ENCODE measurements around the genes KDM6A, ZNF674 and RP2.

- PRO-cap, 2 experiments = no peak in any of the 2 experiments
Measured at GRCh38 chrX:41917442-41917881, 5.9 kb downstream of the CASK start.

GRCh38 chrX:42027514-42028183 lies 104.3 kb upstream of the CASK start:
- PRO-cap, 2 experiments = peak in 2 of 2 experiments; most common minus-strand start chrX:42027787 (in 2)

DNA sequence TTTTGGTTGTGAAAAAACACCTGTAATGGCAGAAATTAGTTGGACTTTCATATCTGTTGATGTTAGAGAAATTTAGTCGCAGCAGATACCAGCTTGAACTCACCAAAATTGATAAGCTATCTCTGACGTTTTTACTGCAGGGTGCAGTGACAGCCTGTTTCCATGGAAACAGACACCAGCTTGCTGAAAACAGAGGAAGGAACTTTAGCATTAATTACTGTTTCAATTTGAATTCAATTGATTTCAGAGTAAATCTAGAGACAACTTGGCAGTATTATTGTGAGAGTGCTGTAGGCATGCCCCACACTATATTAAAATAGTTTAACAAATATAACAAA lies 246.5 kb downstream of the PPP1R2C start:
- PRO-cap, 2 experiments = no peak in any of the 2 experiments

DNA sequence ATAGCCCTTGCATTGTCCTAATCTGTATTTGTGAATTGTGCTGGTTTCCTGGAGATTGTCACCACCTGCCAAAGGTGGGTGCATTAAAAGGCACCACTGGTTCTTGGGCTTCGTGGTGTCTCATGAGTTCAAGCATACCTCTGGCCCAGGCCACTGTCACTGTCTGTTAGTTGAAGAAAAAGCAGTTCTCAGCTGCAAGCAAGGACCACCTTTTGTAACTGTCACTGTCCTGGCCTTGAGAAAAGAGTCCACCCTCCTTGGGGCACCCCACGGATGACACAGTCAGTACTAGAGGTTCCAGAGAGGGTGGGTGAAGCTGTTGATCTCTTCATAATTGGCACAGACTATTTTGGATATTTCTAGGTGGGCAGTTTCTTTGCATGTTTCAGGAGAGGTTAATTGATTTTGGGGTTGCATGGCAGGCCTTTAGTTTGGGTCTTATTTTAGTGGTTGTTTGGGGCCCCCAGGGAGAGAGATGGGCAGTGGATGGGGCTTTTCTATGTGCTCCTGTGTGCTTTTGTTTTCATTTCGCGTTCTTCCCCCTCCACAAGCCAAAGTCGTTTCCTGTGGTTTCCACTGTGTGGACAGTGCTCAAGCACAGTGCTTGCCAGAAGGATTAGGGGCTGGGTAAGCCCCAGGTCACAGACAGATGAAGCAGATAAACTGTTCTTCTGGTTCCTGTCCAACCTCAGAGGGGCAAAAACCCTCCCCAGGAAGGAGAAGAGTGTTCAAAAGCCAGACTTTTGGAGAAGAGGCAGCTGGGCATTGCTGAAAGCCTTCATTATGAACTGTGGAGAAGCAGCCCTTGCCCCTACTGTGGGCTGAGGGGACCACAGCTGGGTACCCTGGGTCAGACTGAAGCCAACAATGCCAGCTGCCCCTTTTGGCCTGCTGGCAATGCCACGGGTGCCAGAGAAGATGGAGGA lies 156.3 kb upstream of the PPP1R2C start:
- PRO-cap, 2 experiments = no peak in any of the 2 experiments

GRCh38 chrX:43660910-43662086 lies 5.2 kb downstream of the MAOA start:
- PRO-cap, 2 experiments = no peak in any of the 2 experiments

- PRO-cap, 2 experiments = no peak in any of the 2 experiments
Measured at GRCh38 chrX:43693494-43693879, 37.4 kb downstream of the MAOA start.

- PRO-cap, 2 experiments = no peak in any of the 2 experiments
Measured at GRCh38 chrX:44651499-44651773, 108.8 kb upstream of the FUNDC1 start.

DNA sequence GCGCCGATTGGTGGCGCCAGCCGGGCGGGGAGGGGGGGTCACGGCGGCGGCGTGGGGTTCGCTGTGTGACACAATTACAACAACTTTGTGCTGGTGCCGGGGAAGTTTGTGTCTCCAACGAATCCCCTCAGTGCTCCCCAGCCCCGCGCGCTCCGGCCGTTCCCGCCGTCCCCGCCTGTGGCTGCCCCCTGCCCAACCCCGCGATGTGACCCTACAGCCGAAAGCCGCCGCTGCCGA lies at the start of gene KDM6A:
Gene KDM6A, plus strand, starts transcription at position 77 of the 237 bp plus-strand sequence.
- PRO-cap, 2 experiments = peak in 2 of 2 experiments; most common plus-strand start position 117 of the sequence (in 2)

DNA sequence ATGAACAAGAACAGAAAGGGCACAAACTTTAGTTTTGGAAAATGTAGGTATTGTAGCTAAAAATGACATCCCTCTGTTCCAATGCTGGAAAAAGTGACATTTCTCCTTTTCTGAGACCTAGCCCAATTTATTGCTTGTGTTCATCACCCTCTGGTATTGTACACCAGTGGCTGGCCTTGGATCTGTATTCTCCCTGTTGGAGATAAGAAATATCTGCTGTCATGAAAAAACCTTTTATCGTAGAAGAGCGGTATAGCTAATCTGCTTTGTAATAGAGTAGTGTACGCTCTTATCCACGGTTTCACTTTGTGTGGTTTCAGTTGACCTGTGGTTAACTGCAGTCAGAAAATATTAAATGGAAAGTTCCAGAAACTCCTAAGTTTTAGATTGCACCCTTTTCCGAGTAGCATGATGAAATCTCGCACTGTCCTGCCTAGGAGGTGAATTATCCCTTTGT lies 42.3 kb downstream of the KDM6A start:
- PRO-cap, 2 experiments = no peak in any of the 2 experiments

- PRO-cap, 2 experiments = no peak in any of the 2 experiments
Measured at GRCh38 chrX:45064563-45065815, 135.7 kb downstream of the DIPK2B start.

GRCh38 chrX:45801511-45801956 lies 600.9 kb upstream of the DIPK2B start:
- PRO-cap, 2 experiments = no peak in any of the 2 experiments

DNA sequence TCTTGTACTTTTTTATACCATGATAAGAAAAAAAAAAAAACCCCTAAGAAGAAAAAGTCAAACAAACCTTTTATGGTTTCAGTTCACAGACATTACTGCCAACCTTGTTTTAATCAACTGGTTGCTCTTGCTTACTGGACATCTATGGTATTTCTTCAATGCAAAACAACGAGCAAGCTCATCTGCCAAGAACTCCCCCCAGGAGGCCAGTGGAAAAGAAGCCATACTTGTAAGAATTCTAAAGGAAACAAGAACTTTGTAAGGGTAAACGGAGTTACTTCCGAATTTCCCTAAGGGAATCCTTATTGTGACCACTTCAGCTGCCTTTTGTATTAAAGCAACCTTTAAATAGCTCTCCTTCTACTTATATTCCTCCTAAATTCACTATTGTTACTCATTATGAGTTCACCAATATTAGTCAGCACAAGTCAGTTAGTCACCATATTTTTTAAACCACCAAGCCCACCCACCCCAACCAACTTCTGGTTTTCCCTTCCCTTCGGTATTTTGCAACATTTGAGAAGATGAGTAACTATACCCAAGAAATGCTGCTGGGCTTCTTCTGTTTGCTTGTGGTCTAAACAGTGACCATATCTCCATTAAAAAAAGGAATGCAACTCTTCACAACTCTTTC lies 602.8 kb upstream of the DIPK2B start:
- PRO-cap, 2 experiments = no peak in any of the 2 experiments

- PRO-cap, 2 experiments = no peak in any of the 2 experiments
Measured at GRCh38 chrX:45809869-45810211, 609.2 kb upstream of the DIPK2B start.

DNA sequence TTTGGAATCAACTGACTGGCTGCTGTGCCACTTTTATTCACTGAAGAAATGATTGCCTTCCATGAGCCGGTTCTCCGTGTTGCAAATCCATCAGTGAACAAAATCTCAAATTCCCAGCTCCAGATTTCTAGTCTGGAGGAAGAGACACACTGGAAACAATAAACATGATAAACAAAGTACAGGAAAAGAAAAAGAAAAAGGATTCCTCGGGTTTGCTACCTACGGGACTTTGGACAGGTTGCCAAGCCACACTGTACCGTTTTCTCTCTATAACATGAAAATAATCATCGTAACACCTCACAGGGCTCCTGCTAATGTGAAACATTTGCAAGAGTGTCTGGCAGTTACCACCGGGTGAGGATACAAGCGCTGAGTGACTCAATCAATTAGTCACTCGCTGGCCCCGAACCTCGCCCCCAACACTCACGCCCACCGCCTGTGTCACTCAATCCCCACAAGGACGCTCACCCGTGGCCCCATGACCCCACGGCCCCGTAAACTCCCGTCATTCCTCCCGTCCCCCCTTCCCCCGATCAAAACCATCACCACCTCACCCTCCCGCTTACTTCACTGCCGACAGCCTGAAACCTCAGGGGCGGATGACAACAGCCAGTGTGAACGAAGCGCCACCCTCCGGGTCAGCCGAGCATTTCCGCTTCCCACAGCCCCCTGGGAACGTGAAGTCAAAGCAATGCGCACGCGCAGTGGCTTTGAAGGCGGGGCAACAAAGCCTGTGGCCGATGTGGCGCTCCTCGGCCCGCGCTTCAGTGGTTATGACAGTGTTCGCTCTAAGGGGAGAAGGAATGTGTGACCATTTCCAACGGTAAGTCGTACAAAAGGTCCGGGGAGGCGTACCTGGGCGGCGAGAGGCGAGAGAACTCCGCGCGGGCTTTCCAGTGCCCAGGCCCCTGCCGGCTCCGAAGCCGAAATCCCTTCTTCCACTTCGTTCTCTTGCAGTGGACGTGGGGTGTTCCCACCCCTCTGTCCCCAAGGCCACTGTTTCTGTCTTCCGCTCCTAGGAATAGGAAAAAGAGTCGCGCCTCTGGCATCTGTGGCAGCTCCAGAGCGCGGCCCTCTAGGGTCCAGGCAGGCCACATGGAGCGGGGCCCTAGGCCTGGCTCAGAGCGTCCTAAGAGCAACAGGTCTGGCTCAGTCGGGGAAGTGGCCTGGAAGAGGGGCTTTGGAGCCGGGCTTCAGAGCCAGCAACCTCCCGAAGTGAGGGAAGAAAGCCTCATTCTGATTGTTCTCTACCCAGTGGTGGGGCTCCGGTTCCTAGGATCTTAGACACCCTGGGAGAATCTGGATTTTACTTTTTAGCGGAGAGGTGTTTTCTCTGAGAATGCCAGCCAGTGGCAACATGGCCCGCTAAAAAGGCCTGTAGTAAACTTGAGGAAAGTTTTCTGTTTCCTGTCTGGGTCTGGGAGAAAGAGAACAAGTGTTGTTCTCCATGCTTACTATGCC lies at the start of gene ZNF674:
Gene ZNF674, minus strand, starts transcription at position 617 of the 1,461 bp plus-strand sequence.
- PRO-cap, 2 experiments = peak in 2 of 2 experiments; most common plus-strand start position 704 of the sequence (in 1); most common minus-strand start position 535 of the sequence (in 2)

DNA sequence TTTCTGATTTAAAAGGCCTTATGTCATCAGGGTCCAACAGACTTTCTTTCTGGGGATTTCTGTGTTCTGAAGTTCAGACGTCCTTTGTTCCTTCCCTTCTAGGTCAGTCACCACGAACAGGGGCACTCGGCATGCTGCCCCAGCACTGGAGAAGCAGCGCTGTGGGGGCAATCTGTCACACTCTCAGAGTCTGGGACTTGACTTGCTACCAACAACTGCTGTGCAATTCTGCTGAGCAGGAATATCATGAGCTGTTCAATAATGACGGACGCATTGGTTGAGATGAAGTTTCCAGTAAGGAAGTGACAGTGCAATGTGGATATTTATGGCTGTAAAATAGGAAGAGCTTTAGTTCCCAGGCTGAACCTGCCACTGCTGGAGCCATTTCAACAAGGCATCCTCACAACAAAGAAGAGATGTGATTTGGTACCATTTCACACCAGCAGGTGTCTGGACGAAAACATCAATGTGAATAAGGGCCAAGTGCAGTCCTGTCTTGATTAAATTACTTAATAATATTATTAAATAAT lies 24.2 kb downstream of the CHST7 start:
- PRO-cap, 2 experiments = no peak in any of the 2 experiments

DNA sequence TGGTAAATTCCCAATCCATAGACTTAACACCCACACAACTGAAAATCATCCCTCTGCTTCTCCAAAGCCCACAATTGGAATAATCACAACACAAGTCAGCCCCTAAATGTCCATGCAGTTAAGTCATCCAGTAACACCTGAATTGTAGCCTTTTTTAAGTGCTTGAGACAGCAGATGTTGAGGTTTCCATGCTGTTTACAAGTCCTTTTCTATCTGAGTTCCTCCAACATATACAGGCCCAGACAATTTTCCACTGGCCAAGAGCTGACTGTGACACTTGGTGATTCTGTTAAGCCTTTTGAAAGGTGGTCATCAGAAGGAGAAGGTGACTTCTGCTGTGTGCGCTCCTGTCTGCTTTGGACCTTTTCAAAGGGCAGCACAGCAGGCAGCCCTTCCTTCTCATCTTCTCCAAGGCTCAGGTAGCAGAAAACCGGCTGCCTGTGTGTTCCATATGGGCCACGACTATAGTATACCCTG lies 26.6 kb downstream of the CHST7 start:
- PRO-cap, 2 experiments = no peak in any of the 2 experiments

GRCh38 chrX:46775303-46775634 lies 16.4 kb upstream of the SLC9A7 start:
- PRO-cap, 2 experiments = no peak in any of the 2 experiments

DNA sequence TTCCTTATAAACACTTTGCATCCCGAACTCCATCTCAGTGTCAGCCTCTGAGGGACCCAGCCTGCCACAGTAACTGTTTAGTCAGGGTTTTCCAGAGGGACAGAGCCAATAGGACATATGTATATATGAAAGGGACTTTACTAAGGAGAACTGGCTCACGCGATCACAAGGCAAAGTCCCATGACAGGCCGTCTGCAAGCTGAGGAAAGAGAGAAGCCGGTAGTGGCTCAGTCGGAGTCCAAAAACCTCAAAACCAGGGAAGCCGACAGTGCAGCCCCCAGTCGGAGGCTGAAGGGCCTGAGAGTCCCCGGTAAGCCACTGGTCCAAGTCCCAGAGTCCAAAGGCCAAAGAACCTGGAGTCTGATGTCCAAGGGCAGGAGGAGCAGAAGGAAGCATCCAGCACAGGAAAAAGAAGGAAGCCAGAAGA lies 21.6 kb upstream of the SLC9A7 start:
- PRO-cap, 2 experiments = no peak in any of the 2 experiments

- PRO-cap, 2 experiments = peak in 2 of 2 experiments; most common plus-strand start chrX:46836966 (in 1)
Measured at GRCh38 chrX:46836780-46837777, at the start of gene RP2. Gene RP2, plus strand, starts transcription at chrX:46837043.

GRCh38 chrX:47216863-47217399 lies 1.6 kb upstream of the CDK16 start:
- PRO-cap, 2 experiments = no peak in any of the 2 experiments

Measured in Colon Carcinoma Metastatic in the Lung (tissue), 2 donors.